ENCODE results near the genes ADCY2, MARCHF6 and CTNND2.

DNA sequence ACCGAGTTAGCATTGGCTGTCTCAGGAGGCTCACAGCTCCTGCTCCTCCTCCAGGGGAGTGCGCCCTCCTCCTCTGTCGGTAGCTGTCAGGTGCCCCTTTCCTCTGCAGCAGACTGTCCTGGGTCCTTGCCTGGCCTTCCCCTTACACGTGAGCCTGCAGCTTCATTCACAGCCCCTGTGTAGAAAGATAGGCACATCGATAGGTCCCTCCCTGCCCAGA lies 17.1 kb downstream of the TENT4A start:
- PRO-cap = no peak
- RRBS, 2 experiments = no CpG with 5 or more reads among the region's 5 CpGs

DNA sequence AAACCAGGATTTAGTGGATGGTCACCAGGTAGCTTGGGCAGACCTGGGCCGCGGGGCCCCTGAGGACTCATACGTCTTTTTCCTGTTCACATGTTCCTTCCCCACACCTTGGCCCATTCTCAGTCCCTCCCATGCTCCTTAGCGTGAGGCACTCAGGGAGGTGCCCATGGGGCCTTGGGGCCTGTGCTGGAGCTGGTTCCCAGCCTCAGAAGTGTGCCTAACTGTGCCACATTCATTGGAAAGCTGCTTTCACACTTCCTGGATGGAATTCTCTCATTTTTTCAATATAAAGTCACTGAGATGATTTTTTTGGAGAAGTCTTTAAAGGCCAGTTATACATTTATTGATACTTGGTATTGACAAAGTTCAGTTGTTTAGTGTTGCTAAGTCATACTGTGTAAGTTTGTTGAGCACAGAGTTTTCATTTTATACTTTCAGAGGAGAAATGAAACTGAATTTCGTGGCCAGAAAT lies 23.8 kb downstream of the TENT4A start:
- PRO-cap = no peak
- RRBS, 2 experiments = no CpG with 5 or more reads among the region's 5 CpGs

GRCh38 chr5:7395409-7396529 lies at the start of gene ADCY2:
TSS of gene ADCY2 (plus strand) at chr5:7396138.
- PRO-cap = no peak
- RRBS, 2 experiments = 2% methylated on average over 30 to 47 of the region's 132 CpGs

DNA sequence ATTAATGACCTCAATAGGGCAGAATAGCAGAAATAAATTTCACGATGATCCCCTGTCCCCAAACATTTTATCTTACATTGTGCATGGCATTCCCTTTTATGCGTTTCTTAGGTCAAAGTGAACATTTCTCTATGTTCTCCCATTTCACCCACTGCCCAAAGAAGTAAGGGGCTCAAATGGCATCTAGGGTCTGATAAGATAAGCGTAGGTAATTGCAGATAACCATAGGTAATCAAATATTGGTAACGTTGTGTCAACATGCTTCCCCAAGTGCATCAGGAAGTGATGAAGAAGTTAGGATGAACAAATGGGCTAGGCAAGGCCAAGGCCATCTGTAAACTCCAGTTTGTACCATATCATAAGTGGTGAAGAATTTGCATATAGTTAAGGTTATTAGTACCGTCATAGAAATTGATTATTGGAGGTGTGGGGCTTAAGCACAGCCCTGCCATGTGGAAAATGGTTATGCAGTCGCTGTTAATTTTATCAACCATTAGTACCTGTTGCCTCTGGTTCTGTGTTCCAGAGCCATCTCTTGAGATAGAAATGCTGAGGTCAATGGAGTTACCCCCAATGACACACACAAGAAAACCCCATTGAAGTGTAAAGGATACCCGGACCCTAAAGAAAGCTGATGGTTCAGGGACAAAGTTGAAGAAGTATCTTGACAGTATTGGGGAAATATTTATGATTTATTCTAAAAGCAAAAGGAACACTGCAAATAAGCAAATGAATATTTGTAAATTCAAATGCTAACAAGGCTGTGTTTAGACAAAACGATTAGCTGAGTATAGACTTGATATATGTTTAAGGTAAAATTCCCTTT lies 507.8 kb downstream of the SEMA5A start:
- PRO-cap = no peak
- RRBS, 2 experiments = no CpG with 5 or more reads among the region's 8 CpGs

DNA sequence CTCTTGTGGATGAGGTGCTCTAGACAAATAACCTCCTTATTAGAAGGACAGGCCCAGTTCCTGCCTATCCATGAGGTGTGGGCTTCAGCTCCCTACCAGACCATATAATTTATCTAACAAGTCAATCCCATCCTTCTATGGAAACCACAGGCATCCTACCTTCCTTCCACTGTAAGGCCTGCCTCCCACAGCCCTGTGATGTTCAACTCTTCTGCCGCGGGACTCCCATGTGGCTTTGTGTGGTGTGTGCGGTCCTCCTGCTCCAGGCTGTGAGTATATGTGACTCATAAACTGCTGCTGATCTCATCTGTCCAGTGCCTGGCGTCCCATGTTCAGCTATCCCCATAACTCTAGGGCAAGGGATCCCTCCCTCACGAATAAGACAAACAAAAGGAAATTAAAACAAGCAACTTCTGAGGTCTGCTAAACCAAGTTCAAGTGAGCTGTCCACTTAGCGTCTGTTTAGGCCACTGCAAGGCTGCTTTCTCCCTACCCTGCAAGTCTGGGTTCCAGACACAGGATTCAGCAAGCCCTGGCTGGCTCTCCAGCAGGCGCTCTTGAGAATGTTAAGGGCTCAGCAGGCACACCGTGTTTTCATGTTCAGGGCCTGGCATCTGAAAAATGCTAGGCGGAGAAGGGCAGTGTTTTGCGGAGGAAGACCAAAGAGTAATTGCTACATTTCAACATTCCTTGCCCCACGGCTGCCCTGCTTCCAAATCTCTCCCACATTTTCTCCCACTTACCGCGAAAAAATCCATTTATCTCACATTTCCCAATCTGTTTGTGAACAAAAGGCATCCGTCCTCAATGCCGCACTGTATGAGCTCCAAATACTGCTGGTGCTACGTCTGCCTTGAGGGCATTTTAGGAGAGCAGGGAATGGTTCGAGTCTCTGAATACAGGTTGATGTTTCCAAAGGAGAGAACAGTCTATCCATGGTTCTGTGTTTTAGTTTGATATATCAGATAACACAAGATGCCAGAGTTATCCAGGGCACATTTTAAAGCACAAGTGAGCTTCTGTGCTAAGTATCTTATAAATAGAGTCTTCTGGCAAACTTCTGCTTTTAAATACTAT lies 280.3 kb downstream of the SEMA5A start:
- PRO-cap = no peak
- RRBS, 2 experiments = no CpG with 5 or more reads among the region's 17 CpGs

DNA sequence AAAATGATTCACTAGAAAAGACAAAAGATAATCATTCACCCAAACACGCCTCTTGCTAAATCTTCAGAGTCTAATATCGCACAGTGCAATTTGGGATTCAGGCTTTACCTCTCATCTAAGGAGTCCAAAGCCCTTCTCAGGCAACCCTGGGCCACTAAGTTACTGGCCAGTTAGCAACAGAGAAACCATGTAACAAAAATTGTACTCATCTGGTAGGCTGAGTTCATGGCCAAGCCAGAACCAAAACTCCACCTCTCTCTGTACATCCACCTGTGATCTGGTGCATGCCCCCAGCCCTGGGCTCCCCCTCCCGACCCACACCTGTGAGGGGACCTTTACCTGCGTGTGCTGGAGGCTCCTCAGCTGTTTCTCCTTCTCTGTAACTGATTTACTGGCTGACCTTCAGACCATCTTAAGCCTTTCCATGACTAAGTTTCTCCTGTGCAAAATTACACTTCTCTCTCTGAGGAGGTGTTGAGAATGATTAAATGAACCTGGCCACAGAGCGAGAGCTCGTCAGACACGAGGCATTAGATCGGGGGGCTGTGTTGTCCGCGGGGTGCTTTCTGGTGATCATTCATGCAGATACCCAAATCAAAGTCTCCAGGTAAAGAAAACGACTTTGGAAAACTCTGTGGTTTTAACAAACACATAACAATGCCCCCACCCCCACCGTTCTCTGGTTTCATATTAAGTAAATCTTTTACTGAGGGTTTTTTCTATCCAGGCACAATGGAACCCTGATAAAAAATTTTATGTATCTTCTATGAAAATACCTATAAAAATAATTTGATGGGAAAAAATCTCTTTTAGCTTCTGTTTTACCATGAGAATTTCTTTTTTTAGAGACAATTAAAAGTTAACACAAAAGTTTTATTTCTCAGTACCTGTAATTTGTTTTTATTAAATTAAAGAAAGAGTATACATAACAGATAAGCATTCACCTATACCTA lies 136.4 kb downstream of the SEMA5A start:
- PRO-cap = no peak
- RRBS, 2 experiments = no CpG with 5 or more reads among the region's 12 CpGs

GRCh38 chr5:9547401-9548181 lies 1.7 kb upstream of the SEMA5A start:
- PRO-cap = bidirectional peak, plus-strand start at chr5:9547892, minus-strand start at chr5:9547760
- RRBS, 2 experiments = no CpG with 5 or more reads among the region's 11 CpGs

GRCh38 chr5:10254586-10254997 lies 4.5 kb downstream of the CCT5 start:
- PRO-cap = no peak
- RRBS, 2 experiments = no CpG with 5 or more reads among the region's 4 CpGs

GRCh38 chr5:10288460-10289298 lies 19.0 kb downstream of the CMBL start:
- PRO-cap = no peak
- RRBS, 2 experiments = no CpG with 5 or more reads among the region's 17 CpGs

- PRO-cap = bidirectional peak, plus-strand start at chr5:10353892, minus-strand start at chr5:10353602; bidirectional peak, plus-strand start at chr5:10354389, minus-strand start at chr5:10354114
- RRBS, 2 experiments = 1 to 2% methylated on average over 26 to 55 of the region's 112 CpGs
Measured at GRCh38 chr5:10353530-10354583, at the start of gene MARCHF6. TSS of gene MARCHF6 (plus strand) at chr5:10353695.

- PRO-cap = no peak
- RRBS, 2 experiments = no CpG with 5 or more reads among the region's 4 CpGs
Measured at GRCh38 chr5:10423002-10423635, 18.6 kb upstream of the ROPN1L start.

- PRO-cap = no peak
- RRBS, 2 experiments = no CpG with 5 or more reads among the region's 7 CpGs
Measured at GRCh38 chr5:10439070-10440148, 2.3 kb upstream of the ROPN1L start.

DNA sequence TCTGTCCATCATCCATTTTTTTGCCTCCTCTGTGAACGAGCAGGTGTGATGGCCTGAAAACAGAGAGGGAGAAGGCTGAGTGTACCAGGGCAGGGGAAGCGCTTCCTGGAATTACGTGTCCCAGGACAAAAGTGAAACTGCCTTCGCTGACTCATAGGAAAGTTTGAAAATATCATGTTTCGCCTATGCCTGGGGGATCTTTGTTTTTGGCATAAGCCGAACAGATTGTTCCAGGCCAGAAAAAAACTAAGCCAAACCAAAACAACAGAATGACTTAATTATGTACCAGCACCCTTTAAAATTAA lies 31.9 kb downstream of the ANKRD33B start:
- PRO-cap = no peak
- RRBS, 2 experiments = no CpG with 5 or more reads among the region's 6 CpGs

DNA sequence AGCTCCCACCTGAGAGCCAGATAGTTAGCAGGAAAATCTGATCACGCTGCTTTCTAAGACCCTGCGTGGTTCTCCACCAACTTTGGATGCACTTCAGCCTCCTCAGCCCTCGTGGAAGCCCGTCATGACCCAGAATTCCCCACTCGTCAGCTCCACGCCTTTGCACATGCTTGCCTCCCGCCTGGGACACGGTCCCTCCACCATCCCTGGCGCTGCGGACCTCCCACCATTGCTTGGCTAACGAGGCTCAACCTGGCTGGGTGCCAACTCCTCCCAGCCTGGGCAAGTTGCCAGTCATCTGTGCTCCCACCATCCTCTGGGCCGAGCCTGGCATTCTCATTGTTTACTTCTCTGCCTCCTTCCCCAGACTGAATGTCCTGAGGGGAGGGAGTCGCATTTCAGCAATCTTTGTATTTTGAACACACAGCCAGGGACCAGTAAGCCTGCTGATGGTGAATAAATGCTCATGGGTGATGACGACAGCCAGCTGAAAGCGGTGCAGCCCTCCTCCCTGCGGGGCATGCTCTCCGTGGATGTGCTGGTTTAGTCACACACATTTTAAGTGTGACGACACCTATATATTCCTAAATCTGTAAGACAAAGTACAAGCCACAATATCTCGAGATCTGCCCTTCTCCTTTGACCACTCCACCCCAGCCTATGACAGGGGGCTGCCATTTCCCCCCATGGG lies 37.5 kb downstream of the ANKRD33B start:
- PRO-cap = no peak
- RRBS, 2 experiments = no CpG with 5 or more reads among the region's 19 CpGs

DNA sequence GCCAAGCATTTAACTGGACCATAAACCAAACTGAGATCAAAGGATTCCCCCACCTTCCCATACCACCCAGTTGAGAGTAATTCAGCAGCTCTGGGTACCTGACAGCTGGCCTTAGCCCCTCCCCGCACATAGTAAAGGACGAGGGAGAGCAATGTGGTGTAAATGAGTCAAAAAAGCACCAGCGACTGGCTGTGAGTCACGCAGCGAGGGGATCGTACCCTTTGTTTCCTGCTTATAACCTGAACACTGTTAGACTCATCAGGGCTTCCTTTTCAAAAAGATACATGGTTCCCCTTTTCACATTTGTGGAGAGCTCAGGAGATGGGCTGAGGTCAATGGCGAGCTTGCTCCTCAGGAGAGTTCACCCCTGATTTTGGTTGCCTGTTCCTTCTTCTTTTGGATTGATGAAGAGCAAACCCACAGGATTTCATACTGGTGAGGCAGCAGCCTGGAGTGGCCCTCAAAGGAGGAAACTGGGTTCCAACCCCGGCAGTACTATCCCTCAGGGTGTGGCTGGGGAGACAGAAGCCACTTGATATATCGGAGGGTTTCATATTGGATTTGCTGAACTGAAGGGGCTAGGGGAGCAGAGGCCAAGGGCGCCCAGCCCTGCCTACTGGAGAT lies 71.5 kb downstream of the ANKRD33B start:
- PRO-cap = no peak
- RRBS, 2 experiments = no CpG with 5 or more reads among the region's 10 CpGs

DNA sequence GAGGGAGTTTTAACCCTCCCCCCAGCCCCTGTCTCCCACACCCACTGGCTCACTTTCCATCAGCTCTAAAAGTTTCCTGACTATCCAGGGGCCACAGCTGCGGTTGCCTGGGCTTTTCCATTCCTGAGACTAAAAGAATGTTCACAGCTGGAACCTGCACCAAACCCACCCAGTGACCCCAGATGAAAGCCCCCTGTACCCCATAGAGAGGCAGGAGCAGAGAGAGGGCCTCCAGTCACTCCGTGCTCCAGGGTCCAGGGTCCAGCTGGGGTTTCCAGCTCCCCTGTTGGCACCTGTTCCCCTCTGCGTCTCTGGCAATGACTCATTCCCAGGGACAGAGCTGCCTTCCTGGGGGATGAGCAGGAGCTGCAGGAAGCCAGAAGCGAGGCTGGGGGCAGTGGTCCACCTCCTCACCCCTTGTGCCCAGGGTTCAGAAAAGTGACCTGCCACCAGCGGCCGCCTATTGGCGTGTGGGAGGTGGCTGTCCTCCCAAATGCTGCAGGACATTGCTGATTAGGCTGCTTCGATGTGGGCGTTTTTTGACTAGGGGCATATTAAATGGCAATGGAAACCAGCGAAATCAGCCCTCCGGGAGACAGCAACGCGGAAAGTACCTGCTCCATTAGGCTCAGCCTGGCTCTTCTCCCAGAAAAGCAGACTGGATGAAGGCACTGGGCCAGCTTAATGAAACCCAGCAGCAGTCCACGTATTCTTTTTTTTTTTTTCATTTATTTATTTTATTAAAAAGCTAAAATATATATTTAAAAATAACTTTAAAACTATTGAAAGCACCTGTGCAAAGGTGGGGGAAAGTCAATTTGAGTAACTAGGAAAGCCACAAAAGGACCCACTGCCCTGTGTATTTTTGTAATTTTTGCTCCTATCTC lies 97.4 kb downstream of the DAP start:
- PRO-cap = no peak
- RRBS, 2 experiments = no CpG with 5 or more reads among the region's 14 CpGs

- PRO-cap = no peak
- RRBS, 2 experiments = no CpG with 5 or more reads among the region's 6 CpGs
Measured at GRCh38 chr5:10702203-10702596, 58.8 kb downstream of the DAP start.

- PRO-cap = no peak
- RRBS, 2 experiments = no CpG with 5 or more reads among the region's 14 CpGs
Measured at GRCh38 chr5:10726411-10727448, 34.3 kb downstream of the DAP start.

GRCh38 chr5:10745465-10746277 lies 15.4 kb downstream of the DAP start:
- PRO-cap = no peak
- RRBS, 2 experiments = no CpG with 5 or more reads among the region's 10 CpGs

DNA sequence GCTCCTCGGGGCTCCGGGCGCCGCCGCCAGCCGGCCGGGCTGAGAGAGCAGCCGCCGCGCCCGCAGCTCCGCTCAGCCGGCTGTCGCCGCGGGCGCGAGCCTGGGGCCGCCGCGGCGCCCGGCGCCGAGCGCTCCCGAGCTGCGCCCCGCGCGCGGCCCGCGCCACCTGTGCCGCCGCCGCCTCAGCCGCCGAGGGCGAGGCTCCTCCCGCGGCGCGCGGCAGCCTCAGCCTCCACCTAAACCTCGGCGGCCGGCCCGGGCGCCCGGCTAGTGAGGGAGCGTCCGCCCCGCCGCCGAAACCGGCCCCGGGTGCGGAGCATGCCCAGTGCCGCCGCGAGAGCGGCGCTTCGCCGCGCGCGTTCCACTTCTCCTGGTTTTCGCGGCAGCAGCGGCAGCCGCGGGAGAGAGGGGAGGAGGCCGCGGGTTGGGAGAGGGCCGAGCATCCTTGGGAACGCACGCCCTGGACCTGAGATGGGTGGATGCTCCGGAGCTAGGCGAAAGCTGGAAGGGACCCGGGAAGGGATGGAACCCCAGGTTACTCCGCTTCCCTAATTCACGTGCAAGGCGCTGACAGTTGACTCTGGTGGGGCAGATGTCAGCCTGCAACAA lies at the start of gene CTNND2:
Gene CTNND2, minus strand, starts transcription at position 313 of the 609 bp plus-strand sequence.
- PRO-cap = no peak
- RRBS, 2 experiments = 2 to 3% methylated on average over 19 of the region's 85 CpGs

Measured in astrocyte (in vitro differentiated cells and primary cell).